Neuron (in vitro differentiated cells): ENCODE results near the genes SLC16A12, KIF20B and BTAF1.

- PRO-cap, result bidirectional peak, plus-strand start at chr10:89087084, minus-strand start at chr10:89087018
These were observed 96.1 kb downstream of the FAS start for GRCh38 chr10:89086409-89087344.

DNA sequence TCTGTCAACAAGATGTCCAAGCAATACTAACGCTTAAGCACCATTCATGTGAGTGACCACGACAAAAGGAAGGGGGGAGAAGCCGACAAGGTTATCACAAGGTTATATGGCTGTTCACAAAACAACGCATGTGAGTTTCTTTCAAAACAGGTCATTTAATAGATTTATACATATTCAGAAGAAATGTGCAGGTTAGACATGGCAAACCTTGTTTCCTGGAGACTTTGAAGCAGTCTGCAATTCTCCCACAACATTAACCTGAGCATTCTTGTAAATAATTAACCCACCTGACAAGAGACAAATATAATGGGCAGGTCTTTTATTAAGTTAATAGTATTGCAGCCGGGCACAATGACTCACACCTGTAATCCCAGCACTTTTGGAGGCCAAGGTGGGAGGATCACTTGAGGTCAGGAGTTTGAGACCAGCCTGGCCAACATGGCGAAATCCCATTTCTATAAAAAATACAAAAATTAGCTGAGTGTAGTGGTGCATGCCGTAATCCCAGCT, 54.2 kb downstream of the IFIT5 start:
- PRO-cap, result no peak

GRCh38 chr10:89534910-89536353, at the start of gene SLC16A12:
SLC16A12 (minus strand) TSS chr10:89535594.
- PRO-cap, result no peak

GRCh38 chr10:89643637-89643982, 1.4 kb downstream of the PANK1 start:
- PRO-cap, result bidirectional peak, plus-strand start at chr10:89644171, minus-strand start at chr10:89643945

DNA sequence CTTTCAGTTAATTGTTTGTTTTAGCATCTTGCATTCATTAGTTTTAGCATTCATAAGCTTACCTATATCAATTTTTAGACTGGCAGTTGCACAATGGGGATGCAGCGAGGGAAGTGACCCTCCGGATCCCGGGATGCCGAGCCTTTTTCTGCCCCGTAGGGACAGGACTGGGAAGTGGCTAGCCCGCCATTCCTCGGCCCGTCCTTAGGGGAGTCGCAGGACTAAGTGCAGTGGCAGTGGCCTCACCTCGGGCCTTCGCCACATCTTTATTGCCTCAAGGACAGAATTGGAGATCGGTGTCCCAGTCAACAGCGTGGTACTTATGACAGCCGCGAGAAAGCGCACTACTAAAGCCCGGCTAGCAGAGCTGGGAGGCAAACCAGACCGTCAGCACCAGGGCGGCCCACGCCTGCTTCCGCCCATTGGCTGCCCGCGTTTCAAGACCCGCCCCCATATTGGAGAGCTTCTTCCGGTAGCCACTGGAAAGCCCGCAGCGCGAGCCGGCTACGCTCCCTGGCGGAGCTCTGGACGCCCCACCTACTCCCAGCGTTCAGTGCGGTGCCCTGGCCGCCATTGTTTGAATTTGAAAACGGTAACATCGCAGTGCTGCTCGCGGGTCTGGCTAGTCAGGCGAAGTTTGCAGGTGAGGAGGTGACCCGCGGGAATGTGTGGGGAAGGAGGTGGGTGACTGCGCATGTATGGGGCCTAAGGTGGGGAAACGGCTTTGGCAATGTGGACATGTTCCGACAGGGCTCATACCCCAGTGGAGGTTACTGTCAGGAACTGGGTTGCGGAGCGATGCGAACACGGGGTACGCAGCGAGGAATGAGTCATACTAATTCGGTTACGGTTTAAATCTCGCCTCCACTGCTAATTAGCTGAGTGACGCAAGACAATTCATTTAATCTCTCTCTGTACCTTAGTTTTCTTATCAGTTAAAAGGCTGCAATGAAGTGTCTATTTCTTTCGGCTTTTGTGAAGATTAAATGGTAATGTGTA, at the start of gene KIF20B:
TSS of gene KIF20B (plus strand) at position 553 of the 999 bp plus-strand sequence.
- PRO-cap, result bidirectional peak, plus-strand start at position 580 of the sequence, minus-strand start at position 349 of the sequence; bidirectional peak, plus-strand start at position 773 of the sequence, minus-strand start at position 785 of the sequence

DNA sequence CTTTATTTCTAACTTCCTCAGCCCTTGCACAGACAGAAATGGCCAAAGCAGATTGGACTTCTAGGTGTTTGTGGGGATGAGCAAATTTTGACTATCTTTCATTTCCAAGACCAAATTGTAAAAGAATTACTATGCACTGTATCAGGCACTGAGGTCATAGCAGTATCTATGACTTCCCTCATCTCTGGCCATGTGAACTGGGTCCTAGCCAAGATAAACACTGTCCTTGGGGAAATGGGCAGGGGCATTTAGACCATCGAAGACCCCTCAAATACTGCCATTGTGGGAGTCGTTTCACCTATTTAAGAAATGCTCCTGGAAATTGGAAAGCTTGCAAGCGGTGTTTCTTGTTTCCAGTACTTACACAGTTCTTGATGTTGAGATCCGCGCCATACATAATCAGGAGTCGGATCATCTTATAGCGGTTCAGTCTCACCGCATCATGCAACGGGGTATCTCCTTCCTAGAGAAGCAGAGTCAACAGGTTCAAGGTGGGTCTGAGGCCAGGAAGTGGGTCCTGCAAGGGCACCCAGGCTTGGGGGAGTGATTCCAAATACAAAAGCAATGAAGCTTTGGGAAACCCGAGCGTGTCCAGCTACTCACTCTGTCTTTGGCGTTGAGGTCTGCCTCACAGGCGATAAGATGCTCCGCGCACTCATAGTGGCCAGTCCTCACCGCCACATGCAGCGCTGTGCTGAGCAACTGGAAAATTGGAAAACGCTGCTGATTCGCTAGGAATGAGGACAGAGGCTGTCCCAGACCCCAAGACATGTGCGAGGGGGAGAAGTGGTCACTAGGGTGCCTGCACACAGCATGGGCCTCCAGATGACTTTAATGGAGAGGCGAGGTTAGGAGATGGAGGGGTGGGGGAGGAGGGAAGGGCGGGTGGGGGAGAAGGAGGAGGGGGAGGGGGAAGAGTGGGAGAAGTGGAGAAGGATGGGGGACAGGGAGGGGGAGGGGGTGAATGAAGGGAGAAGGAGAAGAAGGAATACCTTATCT, 5.4 kb downstream of the ANKRD1 start:
- PRO-cap, result no peak

- PRO-cap, result no peak
These were observed 9.5 kb upstream of the ANKRD1 start for GRCh38 chr10:90930198-90930886.

DNA sequence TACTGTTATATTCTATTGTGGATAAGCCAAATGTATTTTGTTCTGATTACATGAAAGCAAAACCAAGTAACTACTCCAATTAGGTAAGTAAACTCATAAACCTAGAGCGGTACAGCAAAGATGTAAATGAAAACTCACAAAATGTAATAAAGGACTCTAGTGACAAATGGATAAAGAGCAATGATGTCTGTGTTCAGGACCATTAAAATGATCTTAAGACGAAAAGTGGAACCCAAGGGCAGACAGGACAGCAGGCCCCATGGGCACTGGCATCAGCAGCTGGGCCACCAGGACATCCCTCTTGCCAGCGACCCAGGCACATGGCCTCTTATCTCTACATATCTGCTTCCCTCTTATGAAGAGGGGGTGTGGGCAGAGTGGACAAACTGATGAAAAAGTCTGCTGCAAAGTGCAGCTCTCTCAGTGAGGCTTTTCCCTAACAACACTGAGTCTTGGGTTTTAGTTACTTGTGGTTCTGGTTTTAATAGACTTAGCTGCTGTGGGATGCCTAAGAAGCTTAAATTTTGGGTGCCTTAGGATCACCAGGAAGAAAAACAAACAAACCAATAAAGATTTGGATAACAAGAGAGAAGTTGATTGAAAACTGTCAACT, 44.8 kb upstream of the ANKRD1 start:
- PRO-cap, result no peak

DNA sequence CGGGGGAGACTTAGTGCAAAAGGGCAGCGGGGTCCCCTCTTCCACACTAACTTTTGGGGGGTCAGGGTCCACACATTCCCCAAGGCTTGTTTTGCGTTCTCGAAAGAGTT, 56.3 kb upstream of the PCGF5 start:
- PRO-cap, result no peak

GRCh38 chr10:91222495-91223410, 2.3 kb downstream of the PCGF5 start:
- PRO-cap, result no peak

DNA sequence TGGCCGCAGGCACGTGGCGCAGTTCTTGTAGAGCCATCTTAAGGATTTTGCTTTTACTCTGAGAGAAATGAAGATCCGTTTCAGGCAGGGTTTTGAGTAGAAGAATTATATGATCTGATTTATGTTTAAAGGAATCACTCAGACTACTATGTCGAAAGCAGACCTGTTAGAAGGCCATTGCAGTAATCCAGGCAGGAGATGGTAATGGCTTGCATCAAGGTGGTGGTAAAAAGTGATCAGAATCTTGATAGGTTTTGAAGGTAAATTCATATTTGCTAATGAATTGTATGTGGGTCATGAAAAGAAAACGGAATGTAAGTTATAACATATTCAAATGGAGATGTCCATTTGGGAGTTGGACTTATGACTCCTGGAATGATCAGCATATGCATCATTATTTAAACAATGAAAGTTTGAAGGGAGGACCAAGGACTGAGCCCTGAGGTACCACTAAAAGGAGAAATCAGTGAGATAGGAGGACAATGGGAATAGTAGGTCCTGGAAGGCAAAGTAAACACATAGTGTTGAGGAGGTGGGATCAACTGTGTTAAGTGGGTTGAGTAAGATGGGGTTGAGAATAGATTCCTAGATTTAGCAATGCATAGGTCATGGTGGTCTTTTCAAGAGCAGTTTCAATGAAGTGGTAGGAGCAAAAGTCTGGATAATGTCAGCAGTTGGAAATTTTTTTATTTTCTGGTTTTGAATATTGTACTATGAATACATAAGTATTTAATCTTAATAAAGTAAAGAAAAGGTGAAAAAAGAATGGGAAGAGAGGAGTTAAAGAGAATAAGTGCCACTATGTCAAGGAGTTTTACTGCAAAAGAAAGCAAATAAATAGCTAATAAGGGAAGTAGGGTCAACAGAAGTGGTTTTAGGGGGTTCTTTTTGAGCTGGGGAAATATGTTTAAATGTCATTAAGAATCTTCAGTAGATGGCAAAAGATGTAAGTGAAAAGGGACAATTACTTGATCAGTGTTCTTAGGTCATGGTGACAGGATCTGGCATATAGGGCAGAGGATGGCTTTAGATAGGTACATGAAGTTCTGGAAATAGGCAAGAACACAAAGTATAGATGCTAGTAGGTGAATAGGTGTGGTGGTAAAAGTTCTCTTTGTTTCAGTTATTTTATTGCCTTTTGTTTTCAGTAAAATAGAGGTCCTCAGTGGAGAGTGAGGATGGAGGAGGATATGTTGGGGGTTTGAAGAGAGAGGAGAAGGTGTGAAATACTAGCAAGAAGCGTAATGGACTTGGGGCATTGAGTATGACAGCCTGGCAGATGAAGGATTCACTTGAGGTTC, 11.6 kb downstream of the PCGF5 start:
- PRO-cap, result no peak

GRCh38 chr10:91246018-91246790, 25.7 kb downstream of the PCGF5 start:
- PRO-cap, result no peak

DNA sequence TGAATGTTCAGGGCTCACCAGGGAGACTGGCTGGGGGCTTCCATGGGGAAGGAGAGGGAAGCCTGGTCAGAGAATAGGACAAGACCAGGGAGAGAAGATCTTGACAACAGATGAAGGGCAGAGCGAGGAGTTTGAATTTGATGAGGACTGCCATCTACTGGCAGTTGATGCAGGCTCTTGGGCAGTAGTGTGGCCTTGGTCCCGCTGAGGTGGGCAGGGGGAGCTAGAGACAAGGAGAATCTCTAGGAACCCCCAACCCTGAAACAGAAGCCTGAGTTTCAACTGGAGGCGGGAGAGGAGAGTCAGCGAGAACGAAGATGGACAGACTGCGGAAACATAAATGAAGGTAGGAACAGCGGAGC, 81.0 kb downstream of the PPP1R3C start:
- PRO-cap, result no peak

GRCh38 chr10:91849245-91849759, 51.1 kb downstream of the TNKS2 start:
- PRO-cap, result no peak

DNA sequence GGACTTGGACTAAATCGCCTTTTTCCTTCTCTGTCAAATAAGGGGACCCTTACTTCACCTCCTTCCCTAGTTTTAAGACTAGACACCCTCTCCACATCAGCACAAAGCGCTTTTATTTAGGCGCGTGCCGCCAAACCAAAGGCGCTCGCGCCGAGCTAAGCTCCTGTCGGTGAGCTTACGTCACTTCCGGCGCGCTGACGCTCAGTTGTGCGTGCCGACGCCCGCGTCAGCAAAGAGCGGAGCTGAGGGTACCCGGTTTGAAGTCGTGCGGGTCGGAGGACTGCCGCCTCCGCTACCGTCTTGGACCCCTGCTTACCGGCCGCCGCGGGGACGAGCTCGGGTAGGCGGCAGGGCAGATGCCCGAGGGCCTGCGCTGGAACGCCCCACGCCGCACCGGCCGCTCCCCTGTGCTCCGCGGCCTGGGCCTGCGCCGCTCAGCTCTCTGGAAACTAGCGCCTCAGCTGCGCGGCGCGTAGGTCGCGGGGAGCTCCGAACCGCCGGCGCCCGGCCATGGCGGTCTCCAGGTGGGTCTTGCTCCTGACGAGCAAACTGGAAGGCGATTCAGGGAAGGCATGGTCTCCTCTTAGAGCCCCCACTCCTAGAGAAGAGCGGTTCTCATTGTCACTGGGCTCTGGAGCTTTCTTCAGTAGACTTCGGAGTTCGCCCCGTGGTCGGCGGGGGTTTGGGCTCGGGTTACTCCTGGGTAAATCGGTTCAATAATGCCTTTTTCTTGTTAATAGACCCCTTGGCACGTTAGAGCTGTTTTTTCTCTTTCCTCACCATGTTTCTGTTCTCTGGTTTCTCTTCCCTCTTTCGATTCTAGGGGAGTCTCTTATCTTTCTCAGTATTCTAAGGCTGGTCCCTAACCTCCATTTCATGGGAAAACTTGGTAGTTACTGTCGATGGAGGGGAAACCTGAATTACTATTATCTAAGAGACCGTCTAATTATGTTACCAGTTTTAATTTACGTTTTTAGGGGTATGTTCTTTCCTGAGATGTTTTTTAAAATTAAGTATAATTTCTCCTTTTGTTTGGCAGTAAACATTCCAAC, at the start of gene BTAF1:
TSS of gene BTAF1 (plus strand) at position 204 of the 1,052 bp plus-strand sequence.
- PRO-cap, result bidirectional peak, plus-strand start at position 204 of the sequence, minus-strand start at position 171 of the sequence; bidirectional peak, plus-strand start at position 547 of the sequence, minus-strand start at position 451 of the sequence

DNA sequence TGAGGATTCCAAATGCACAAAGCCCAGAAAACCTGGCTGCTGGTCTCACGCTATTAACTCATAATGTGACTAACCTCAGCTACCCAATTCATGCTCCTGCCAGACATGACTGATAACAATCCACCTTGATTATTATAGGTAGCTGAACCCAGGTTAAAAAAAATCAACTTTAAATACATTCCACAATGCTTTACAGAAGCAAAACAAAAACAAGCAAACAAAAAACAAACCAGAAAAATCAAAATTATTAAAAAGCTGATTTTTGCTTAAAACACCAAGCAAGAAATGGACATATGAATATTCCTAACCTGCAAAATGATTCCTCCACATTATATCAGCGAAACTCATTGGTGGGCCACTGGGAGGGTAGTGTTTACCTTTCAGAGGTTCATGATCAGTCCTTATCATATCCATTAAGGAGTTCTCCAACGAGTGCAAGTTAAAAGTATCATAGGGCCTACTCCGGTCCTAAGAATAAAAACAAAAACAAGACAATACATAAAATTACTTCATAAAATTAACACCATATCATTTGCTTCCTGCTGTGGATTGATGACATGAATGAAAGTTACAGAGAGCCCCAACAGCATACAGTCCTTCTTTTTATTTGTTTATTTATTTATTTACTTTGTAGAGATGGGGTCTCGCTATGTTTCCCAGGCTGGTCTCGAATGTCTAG, 98.6 kb downstream of the CPEB3 start:
- PRO-cap, result no peak

DNA sequence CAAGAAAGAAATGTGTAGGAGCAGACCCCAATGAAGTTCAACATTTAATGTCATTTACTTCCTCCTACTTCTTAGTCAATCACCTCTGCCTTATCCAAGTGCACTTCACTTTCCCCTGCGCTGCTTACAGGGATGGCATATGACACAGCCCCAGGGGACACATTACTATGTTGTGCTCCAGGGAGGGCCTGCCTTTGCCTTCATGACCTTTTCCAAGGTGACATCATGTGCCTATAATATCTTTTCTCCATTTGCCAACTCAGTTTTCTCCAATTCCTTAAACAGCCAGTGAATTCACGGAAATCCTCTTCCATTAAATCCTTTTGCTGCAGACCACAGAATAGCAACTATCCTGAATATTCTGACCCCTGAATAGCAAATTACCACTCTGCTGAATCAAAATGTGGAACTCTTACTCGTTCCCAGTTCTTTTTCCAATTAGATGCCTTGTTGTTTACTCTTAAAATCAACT, 139.8 kb downstream of the MARCHF5 start:
- PRO-cap, result no peak

DNA sequence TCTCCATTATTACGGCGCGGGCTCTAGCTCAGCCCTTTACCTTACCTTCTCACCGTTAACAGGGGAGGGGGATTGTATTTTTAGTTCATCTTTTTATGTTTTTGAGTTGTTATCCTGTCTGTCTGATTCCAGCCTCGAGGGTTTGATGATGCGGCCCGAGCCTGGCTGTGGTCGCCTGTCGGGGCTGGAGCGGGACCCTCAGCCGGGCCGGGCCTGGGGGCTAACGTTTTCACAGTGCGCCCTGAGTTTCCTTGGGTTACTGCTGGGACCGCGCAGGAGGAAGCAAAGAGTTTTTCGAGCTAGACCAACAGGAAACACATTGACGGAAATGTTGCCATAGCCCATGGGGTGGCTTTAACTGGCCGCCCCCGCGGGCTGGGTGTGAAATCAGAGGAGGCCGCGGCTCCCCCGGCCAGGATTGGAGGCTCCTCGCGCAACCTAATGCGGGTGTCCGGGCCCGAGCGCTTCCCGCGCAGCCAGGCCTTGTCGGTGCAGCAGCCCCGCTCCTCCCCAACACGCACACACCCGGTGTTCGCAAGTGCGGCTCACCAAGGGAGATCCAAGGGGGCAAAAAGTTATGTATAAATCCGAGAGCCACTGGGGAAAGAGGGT, 1.8 kb downstream of the HHEX start:
- PRO-cap, result no peak

- PRO-cap, result no peak
These were observed 66.5 kb downstream of the HHEX start for GRCh38 chr10:92756043-92756936.

DNA sequence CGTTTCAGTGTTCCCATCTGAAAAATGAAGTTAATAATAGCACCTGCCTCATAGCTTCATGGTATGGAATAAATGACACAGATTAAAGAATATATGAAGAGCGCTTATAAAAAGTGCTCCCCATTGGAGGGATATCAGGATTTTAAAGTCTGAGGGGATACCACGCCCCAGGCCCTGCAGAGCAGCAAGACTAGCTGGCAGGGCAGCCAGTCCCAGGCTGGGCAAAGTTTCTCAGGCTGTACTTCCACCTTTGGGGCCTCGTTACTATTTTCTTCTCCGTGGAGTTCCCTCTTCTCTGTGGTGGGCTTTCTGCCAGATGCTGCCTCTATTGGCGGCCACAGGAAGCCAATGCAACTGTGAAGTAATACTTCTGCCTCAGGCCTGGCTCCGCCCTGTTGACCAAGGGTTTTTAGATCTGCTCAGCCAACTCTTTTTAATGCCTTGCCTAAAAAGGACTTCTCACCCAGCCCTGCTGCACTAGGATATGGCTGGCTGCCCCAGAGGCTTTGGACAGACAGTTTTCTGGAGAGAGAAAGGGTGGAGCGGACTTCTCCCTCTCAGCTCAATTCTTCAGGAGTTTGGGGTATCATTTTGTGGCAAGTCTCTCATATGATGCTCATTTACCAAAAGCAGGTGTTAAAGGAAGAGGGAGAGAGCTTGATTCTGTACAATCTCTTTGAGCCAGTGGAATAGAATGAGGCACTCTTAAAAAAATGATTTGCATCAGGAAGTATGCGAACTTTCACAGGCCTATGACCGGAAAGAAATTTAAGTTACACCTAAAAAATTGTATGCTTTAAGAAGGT, 67.4 kb downstream of the HHEX start:
- PRO-cap, result no peak